Mesangial cell (primary cell): ENCODE measurements around a stretch of chr2.

GRCh38 chr2:3605111-3605388 lies 10.1 kb downstream of the COLEC11 start:
- RAMPAGE, long total RNA, result no peak

DNA sequence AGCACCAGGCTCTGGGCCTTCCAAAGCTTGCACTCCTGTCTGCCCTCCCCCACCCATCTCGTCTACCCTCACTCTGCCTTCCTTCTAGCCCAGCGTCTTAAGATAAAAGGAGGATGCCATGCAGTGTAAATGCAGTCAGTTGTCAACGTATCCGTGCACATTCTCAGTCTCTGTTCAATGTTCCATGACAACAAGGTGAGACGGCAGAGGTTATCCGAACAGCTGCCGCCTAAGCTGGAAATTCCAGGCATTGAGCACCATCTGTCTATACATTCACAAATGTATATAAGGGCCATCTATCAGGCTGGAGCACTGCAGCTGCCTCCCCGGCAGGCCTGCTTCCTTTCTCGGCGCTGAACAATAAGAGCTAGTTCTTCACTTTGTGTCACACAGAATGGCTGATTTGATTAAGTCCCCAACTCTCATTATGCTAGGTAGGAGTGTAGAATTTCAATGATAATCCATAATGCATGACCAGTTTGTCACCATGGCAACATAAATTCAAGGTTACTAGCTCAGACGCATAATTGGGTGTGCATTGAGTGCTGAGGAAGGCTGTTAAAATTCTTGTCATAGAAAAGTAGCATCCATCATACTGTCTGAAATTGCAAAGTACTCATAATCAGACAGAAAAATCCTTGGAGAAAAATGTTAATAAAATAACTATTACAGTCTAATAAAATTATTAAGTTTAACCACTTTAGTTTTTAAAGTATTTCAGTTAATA lies 282.2 kb upstream of the SOX11 start:
- RAMPAGE, long total RNA, result no peak

GRCh38 chr2:5926973-5927212 lies 234.7 kb downstream of the SOX11 start:
- RAMPAGE, long total RNA, result no peak

- RAMPAGE, long total RNA, result no peak
These were observed 44.5 kb downstream of the CMPK2 start for GRCh38 chr2:6821165-6821557.

DNA sequence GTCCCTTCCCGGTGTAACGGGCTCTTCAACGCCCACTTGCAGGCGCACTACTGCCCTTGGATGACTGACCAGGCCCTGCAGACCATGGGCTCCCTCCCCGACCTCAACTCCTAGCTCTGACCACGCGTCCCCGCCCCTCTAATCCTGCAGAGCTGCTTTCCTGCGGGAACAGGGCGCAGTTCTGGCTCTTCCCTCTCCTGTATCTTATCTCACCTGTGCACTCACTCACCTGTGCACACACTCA lies 380 bp upstream of the CMPK2 start:
- RAMPAGE, long total RNA, result no peak

GRCh38 chr2:6927106-6927677 lies 10.0 kb downstream of the RNF144A start:
- RAMPAGE, long total RNA, result no peak

- RAMPAGE, long total RNA, result no peak
These were observed 40.7 kb downstream of the RNF144A start for GRCh38 chr2:6957768-6958446.

DNA sequence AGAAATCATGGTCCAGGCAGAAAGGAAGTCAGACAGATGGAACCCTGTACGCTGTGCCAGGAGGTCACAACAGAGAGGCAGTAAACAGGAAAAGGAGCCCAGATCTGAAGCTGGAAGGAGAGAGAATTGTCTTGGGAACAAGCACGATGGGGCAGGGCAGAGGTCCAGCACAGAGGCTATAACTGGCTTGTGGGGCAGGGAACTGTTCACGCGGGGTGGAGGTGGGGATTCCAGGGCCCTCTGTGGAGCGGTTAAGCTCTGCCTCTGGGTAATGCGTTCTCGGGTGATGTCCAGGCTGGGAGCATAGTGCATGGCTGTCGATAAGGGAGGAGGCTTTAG lies 76.1 kb downstream of the RNF144A start:
- RAMPAGE, long total RNA, result no peak

- RAMPAGE, long total RNA, result no peak
These were observed 79.8 kb downstream of the RNF144A start for GRCh38 chr2:6996749-6997710.

DNA sequence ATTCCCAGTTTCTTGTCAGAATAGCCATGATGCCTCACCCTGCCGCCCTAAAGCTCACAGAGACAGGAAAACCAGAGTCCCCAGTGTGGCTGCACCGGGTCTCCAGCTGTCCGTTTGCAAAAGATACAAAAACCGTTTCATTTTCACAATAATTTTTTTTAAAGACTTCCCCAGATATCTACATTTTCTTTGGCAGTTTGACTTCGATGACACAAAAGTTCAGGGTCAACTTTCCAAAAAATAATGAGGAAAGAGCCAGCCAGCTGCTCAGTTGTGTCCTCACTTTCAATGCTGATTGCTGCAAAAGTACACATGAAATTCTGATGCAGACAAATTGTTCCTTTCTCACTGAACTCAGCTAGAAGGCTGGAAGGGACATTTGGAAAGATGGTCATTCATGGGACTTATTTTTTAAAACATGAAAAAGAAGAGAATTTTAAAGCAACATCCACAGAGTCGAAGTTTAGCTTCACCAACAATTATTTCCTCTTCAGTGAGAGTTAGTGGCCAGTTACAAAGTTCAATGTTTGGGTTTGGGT lies 442.9 kb upstream of the ID2 start:
- RAMPAGE, long total RNA, result no peak

DNA sequence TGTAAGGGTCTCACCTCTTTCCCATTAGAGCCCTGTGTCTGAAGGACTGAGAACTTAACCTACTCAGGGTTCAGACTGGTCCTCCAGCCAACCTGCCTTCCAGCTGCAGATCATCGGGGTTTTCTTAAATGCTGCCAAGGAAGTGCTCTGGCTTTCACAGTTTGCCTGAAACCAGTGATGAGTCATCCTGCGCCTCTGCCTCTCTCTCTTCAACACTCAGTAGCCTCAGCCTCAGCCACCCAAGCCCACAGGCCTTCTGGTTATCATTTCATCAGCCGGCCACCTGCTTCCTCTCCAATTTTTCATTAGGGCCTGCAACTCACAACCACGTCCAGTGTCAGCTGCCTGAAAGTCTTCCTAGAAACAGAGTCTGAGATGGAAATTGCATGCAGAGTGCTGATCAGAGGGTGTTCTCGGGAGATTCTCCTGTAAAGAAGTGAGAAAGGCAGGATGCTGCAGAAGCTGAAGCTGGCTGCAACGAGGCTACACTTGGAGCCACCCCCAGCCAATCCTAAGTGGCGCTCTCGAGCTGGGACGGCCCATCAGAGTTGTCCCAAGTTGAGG lies 379.8 kb upstream of the ID2 start:
- RAMPAGE, long total RNA, result no peak

- RAMPAGE, long total RNA, result no peak
These were observed 272.7 kb upstream of the ID2 start for GRCh38 chr2:8409227-8409575.

GRCh38 chr2:8535684-8536353 lies 146.0 kb upstream of the ID2 start:
- RAMPAGE, long total RNA, result no peak

DNA sequence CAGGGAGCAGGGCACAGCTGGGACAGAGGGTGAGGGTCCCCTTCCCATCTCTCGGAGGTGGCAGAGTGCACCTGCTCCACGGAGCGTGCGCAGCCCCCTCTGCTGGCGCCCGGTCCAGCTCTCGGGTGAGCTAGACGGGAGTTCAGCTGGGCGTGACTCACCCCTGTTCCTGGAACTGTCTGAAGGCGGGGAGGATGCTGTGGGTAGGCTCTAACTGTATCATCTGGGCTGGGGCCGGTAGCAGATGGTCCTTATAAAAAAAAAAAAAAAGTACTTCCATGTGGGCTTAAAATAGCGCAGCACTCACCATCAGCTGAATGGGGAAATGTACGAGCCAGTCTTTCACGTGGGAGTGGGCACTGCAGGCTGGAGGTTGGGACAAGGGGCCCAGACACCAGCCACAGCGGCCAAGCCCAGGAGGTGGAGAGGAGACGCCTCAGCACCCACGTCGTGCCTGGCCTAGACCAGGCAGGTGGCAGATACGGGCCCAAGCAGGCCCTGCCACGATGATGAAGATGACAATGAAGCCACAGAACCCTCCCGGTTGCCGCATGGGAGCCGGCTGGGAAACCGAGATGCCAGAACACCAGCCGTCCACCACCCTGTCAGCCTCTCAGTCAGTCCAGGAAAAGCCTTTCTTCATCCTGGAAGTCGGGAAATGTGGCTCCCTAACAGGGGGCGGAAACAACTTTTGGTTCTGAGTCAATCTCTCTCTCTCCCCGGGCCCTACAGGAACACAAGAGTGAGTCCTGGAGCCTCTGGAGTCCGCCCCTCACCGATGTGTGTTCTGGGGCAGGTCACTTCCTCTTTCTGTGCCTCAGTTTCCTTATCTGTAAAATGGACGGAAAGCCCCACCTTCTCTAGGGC lies 136.6 kb upstream of the ID2 start:
- RAMPAGE, long total RNA, result no peak

- RAMPAGE, long total RNA, result no peak
These were observed 114.8 kb upstream of the ID2 start for GRCh38 chr2:8567018-8567480.

DNA sequence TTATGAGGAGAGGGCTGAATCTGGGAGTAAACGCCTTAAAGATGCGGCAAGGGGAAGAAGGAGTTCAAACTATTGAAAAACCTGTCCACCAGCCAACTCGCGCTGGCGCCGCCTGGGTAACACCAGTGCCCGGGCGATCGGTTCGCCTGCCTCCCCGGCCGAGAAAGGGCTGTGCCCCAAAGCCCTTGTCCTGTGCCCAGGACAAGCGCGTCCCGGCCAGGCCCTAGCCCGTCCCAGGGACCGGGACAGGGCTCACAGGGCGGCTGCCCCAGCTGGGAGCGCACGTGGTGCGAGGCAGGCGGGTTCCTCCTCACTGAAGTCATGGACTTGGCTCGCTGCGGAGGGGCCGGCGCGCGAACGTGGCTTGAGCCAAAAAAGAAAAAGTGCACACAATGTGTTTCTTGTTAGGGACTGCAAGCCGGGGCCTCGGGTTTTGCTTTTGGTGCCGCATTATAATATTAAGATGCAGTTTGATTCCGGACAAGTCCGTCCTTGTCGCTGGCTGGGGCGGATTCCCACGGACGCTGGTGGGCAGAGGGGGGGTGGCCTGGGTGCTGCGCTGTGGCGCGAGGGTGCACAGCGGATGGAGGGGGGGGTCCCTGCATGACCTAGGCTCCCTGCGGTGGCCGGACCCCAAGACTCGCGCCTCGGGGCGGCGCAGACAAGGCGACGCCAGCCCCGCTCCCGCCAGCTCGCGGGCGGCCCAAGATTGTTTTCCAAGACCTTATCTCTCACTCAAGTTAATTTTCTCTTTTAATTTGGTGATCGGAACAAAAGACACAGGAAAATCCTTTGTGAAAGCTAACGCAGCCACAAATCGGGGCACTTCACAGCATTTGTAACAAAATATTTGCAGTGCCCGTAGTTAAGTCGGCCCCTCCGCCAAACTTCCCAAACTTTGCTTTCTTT lies 5.2 kb upstream of the ID2 start:
- RAMPAGE, long total RNA, result no peak

DNA sequence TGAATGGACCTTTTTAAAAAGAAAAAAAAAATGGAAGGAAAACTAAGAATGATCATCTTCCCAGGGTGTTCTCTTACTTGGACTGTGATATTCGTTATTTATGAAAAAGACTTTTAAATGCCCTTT lies 1.8 kb downstream of the ID2 start:
- RAMPAGE, long total RNA, result no peak

DNA sequence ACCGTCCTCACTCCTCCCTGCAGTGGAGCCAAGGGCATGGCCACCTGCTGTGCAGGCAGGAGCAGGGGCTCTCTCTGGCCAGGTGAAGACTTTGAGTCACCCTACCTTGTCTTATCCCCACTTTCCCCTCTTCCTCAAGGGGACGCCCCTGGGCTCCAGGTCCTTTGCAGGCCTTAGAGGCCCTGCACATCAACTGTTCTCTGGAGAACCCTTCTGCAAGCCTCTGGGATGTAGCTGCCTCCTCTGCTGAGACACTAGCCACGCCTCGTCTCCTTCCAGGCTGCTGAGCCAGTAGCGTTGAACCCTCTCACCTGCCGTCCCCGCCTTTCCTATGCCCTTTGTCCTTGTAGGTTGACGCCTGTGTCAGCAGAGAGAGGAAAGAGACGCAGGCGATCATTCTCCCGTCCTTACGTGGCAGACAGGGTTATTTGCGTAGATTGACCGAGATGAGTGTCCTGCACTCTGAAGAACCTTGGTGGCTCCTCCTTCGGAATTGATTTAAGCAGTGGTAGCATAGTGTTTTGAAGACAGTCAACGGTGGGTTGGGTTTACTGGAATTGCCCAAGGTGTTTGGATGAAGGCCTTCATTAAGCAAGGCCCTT lies 27.7 kb downstream of the ID2 start:
- RAMPAGE, long total RNA, result no peak

GRCh38 chr2:8858262-8859062 lies 21.0 kb upstream of the KIDINS220 start:
- RAMPAGE, long total RNA, result no peak

DNA sequence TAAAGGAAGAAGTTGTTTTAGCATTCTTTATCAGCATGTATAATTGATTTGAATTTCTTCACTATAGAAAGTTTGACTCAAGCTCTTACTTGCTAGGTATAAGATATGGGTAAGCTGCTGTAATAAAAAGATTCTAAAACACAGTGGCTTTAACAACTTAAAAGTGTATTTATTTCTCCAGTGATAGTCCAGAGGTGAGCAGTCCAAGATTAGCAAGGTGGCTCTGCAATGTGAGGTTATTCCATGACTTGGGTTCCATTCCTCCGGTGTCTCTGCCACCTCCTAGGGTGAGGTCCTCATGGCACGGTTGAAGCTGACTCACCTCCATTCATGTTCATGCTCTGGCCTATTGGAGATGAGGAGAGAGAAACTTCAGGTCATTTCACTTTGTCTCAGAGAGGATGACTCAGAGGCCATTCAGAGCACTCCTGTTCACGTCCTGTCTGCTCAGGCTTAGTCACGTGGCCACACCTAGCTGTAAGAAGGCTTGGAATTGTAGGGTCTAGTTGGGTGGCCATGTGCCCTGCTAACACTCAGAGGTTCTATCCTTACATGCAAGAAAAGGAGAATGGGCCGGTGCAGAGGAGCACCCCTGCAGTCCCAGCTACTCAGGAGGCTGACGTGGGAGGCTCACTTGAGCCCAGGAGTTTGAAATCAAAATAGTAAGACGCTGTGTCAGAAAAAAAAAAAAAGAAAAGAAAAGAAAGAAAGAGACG lies 67.5 kb upstream of the MBOAT2 start:
- RAMPAGE, long total RNA, result no peak